ENCODE measurements around the genes RIMOC1, PAIP1, HCN1 and PARP8.

- PRO-cap: bidirectional peak, plus-strand start at chr5:41904344, minus-strand start at chr5:41903981; bidirectional peak, plus-strand start at chr5:41904635, minus-strand start at chr5:41904608
These were observed at the start of gene RIMOC1 for GRCh38 chr5:41903766-41904738. TSS of gene RIMOC1 (plus strand) at chr5:41904344.

GRCh38 chr5:41936271-41937128 lies 11.4 kb downstream of the FBXO4 start:
- PRO-cap: no peak

GRCh38 chr5:42175019-42175567 lies 248.1 kb upstream of the GHR start:
- PRO-cap: no peak

DNA sequence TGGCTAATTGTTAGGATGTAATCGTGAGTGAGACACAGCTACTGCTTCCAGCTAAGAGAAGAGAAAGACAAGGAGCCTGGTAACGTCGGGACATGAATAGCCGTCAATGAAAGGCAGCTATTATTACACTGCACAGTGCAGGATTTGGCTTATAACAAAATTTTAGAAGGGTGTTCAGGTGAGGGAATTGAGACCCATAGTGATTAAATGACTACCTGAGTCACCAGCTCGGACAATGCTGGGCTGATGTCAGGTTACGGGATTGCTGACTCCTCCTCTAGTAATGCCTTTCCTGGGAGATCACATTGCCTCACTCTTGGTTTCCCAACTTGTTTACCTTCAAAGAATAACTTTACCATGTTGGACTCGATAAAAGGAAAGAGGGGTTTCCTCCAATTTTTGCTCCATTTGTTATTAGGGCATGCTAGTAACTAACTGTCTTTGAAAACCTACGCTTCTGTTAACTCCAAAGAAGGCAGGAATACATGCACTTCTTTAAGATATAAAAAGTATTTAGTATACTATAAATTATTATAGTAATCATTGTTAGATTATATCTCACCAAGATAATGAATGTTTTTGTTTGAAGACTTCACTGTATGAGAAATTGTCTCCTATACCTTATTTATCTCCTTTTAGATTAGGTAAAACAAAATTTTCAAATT lies 132.6 kb downstream of the GHR start:
- PRO-cap: no peak

- PRO-cap: no peak
These were observed 61.8 kb upstream of the CCDC152 start for GRCh38 chr5:42694834-42695276.

- PRO-cap: no peak
These were observed 32.1 kb upstream of the SELENOP start for GRCh38 chr5:42843674-42844395.

DNA sequence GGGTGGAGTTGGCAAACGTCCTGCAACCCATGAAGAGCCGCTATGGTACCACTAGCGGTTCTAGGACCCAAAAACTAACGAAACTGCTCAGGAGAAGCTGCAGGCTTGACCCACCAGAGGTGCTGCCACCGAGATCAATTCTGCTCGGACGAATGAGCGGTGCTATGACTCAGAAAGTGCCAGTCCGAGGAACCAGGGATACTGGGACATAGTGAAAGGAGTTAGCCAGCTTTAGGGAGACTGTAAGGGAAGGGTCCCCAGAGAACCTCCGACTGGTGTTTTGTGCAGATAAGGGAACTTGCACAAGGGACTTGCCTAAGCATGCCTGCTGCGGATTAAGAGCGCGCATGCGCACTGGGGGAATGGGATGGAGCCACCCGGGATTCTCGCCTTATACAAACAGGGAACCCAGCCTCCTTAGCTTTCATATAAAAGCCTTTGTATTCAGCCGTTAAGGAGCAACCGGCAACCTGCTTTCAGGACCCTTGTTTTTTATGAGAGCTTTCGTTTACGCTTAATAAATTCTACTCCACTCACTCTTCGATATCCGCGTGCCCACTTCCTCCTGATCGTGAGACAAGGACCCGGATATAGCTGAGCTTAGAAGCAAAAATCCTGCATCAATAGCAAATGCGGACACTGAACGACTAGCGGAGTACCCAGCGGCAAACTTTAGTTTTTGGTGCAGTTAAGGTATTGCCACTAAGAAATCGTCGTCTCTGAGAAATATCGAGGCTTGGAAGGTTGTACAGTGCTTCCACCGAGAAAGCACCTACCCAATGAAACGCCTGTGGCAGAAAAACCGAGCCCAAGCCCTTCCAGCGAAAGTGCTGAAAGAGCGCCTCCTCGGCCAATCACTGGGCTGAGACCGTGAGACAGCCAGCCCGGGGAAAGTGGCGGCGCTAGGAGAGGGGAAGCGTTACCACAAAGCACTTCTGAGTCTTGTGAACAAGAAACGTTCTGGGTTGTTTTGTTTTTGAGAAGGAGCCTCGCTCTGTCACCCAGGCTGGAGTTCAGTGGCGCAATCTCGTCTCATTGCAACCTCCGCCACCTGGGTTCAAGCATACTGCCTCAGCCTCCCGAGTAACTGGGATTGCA lies 32.4 kb downstream of the ANXA2R start:
- PRO-cap: bidirectional peak, plus-strand start at position 137 of the sequence, minus-strand start at position 139 of the sequence; bidirectional peak, plus-strand start at position 575 of the sequence, minus-strand start at position 284 of the sequence; bidirectional peak, plus-strand start at position 857 of the sequence, minus-strand start at position 802 of the sequence

GRCh38 chr5:43105287-43106069 lies 15.2 kb upstream of the ZNF131 start:
- PRO-cap: no peak

- PRO-cap: no peak
These were observed 44.5 kb downstream of the NIM1K start for GRCh38 chr5:43236455-43237046.

DNA sequence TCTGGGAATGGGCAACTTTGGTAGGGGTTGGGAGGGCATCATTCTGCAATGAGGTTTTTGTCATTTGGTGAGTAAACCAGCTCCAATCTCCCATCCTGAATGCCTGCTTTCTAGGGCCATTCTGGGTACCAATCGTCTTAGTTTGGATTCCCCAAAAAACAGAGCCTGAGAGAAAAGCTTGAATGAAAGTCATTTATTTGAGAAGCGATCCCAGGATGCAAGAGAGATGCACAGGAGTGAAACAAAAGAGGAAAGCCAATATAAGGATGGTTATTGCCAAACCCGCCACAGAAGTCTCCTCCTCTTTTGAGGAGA lies 26.0 kb downstream of the HMGCS1 start:
- PRO-cap: no peak

- PRO-cap: no peak
These were observed 20.4 kb upstream of the CCL28 start for GRCh38 chr5:43432426-43433059.

- PRO-cap: no peak
These were observed 994 bp downstream of the TMEM267 start for GRCh38 chr5:43482590-43483151.

DNA sequence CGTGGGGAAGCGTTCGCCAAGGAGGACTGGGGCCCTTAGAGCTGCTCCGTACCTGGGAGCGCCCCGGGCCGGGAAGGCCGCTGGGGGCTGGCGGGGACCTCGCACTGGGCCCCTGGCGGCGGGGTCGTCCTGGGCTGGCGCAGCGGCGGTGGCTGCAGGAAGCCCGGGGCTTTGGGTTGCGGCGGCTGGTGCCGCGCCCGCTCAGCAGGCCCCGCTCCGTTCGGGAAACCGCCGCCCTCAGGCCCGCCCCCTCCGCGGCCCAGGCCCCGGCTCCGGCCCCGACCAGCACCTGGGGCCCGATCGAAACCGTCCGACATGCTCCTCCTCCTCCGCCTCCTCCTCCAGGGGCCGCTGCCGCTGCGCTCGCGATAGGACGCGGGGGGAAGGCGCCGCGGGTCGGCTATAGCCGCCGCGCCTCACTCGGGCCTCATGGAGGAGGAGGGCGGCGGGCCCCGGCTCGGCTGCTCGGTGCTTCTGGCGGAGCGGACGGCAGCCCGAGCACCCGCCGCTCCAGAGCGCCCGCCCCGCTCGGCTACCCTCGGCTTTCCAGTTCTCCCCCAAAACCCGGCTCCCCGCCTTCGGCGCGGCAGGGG lies at the start of gene PAIP1:
Gene PAIP1 (minus strand): TSS at position 548 of the 593 bp plus-strand sequence.
- PRO-cap: bidirectional peak, plus-strand start at position 419 of the sequence, minus-strand start at position 339 of the sequence

GRCh38 chr5:43677523-43677945 lies 74.6 kb downstream of the NNT start:
- PRO-cap: no peak

DNA sequence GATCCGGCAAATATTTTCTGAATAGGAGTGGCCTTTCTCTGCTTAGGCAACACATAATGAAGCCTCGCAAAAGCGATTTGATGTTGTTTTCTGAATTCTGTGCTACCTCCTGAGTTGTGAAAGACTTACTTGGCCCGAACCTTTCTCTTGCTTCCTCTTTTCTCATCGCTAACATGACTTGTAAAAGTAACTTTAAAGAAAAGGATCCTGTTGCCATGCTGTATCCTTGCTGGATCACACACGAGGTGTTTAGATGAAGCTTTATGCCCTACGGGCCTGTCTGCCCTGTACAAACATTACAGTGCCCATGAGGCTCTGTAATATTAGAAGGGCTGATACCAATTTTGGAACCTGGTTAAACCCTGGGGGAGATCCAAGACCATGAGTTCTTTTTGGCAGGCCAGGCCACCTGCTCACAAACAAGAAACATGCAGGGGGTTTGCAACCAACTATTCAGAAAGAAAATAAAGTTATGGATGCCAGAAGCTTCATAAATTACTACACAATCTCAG lies 149.9 kb upstream of the FGF10 start:
- PRO-cap: no peak

DNA sequence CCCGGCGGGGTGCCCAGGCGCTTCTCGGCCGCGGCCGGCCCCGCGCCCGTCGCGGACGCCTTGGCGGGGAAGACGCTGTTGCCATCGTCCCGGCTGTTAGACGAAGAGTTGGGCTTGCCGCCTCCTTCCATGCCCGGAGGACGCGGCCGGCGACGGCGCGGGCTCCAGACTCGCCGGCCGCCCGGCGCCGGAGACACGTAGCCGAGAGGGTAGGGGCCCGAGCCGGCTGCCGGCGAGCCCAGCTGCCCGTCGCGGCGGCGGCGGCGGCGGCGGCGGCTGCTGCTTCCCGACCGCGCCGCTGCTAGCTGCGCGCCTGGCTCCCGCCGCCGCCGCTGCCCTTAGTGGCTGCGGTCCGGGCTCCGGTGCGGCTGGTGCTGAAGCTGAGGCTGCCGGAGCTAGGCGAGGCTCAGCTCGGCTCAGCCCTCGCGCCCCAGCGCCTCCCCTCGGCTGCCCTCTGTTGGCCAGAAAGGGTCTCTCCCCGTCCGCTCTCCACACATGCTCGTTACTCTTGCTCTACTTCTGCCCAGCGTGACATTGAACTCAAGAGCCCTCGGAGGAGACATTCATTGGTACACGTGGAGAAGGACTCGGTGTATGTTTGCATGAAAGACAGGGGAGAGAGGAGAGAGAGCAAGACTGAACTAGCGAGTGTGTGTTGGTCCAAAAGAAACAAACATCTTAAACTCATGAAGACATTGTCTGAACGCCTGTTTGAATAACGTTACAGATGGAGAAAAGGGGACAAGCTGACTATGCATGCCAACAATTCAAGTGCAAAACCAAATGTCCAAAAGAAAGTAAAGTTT lies at the start of gene HCN1:
Gene HCN1 (minus strand): TSS at position 418 of the 806 bp plus-strand sequence.
- PRO-cap: bidirectional peak, plus-strand start at position 167 of the sequence, minus-strand start at position 99 of the sequence; bidirectional peak, plus-strand start at position 341 of the sequence, minus-strand start at position 343 of the sequence; bidirectional peak, plus-strand start at position 502 of the sequence, minus-strand start at position 449 of the sequence

DNA sequence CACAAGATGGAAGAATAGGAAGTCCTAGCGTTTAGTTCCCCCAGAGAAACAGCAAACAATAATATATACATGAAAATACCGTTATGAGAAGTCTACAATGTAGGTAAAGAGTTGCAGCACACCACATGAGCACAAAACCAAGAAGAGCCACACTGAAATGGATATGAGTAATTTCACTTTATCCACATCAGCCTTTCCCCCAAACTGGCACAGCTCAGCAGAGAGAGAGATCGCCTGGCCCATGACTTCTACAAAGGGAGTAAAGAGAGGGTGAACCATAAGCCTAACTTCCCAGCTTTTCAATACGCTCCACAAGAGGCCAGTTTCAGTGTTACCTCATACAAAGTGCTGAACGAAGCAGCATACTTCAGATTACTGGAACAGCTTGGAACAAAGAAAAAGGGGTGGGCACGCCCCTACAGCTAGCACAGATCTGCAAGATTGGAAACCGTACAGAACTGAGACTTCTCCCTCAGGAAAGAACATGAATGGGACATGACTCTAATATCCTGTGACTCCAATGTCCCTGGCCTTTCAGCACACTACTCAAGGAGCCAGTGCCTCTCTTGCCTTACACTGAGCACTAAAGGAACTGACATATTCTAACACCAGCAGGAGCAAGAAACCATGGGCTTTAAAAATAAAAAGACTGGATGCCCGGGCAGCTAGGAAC lies 75.3 kb downstream of the EMB start:
- PRO-cap: no peak

DNA sequence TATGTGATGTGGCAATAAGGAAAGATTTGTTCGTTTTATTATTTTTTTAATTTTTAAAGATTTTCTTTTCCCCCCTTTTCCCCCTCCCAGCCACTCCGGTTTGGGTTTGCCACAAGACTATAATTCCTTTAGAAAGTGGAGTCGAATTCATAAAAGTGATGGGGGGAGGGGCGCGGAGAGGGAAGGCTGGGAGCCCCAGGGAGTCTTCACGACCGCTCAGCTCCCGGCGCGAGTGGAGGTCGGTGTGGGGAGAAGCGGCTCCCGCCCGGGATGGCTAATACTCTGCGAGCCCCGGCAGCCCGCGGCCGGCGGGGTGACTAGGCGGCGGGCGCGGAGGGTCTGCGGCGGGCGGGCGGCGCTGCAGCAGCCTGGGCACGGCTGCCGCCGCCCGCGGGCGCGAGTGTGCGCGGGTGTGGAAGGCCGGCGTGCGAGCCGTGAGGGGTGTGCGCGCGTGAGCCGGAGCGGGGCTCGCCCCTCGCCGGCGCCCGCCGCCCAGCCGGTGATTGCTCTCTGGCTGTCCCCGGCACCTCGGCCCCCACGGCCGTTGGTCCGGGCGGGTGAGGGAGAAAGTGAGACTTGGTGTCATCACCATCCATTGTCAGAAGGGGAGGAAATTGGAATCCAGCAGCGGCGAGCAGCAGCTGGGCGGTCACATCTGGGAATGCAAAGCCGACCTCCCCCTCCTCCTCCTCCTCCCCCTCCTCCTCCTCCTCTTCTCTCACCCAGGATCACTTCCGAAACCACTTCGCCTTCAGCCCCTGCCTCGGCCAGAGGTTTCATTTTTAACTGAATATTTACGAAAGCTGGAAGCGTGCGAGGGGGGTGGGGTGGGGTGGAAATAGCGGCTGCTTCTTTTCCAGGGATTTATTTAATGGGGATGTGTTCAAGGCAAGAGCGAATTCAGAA lies at the start of gene PARP8:
Gene PARP8 (plus strand): TSS at position 413 of the 906 bp plus-strand sequence.
- PRO-cap: bidirectional peak, plus-strand start at position 612 of the sequence, minus-strand start at position 512 of the sequence

DNA sequence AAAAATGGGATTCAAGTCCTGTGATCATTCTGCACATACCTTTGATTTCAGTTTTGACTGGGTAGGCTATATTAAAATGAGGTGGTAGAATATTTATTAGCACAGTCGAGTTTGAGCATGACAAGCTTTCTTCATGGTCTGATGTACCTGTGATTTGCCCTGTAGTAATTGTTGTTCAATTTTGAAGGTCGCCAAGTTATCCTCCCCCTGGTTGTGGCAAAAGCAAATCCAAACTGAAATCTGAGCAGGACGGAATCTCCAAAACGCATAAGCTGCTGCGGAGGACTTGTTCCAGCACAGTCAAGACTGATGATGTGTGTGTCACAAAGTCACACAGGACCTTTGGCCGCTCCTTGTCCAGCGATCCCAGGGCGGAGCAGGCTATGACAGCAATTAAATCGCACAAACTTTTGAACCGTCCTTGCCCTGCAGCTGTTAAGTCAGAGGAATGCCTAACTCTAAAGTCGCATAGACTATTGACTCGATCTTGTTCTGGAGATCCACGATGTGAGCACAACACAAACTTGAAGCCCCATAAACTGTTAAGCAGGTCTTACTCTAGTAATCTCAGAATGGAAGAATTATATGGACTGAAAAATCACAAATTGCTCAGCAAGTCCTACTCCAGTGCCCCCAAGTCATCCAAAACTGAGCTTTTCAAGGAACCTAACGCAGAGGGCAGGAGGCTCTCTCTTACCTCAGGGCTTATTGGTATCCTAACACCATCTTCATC lies 128.4 kb downstream of the PARP8 start:
- PRO-cap: no peak

- PRO-cap: no peak
These were observed 591 bp downstream of the ISL1 start for GRCh38 chr5:51383631-51384446.

All from WTC11 (cell line).